A172 (cell line): ENCODE measurements around a stretch of chr20.

GRCh38 chr20:23879848-23880341 is 347 bp upstream of the CST5 start:
- RAMPAGE, long total RNA = no peak

- RAMPAGE, long total RNA = no peak
Observed at GRCh38 chr20:24066027-24066545, 77.5 kb upstream of the GGTLC1 start.

DNA sequence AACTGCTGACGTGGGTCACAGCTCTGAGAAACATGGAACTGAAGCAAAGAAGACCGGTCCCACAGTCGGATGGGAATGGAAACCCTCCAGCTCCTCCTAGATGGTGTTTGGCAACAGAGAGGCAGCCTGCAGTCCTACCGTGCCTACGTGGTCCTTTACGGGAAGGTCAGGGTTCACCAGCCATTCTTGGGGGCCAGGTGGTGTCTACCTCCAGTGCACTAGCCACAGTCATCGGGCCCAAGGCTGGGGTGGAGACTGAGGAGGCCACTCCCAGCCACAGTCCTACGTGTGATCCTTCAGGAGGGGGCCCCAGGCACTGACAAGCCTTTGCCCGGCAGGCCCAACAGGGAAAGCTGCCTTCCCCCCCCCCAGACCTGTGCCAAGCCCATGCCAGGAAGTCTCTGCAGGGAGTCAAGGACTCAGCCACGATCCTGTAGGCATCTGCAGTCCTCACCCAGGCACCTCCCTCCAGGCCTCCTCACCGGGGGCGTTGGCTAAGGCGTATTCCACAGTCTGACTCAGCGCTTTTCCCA is 203.1 kb upstream of the CST7 start:
- RAMPAGE, long total RNA = no peak

DNA sequence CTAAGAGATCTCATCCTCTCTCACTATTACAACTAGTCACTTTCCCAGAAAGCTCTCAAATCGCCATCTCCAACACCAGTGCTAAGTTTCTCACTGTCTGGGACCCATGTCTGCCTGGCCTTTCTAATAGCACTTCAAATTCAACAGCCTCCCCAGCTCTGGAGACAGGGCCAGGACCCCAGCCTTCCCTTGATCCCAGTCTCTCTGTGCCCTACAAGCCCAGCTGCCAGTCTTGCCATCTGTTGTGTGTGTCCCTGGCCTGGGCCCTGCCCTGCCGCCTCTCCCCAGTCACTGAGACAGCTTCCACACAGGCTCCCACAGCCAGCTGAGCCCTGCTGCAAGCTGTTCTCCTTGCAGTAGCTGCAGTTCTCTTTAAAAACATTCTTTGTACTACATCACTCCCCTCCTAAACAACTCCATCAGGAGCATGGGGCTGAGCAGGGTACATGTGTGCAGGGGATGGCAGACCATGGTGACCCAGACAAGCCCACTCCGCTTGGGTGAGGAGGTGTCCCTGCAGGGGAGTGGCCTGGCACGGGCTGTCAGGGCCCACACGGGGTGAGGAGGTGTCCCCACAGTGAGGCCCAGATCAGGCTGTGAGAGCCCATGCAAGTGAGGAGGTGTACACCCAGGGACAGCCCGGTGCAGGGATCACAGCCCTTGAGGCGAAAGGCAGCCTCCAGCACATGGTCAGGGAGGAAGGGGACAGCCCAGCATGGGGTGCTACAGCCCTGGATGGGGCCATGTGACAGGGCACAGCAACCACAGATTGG is 16.1 kb downstream of the CST7 start:
- RAMPAGE, long total RNA = no peak

GRCh38 chr20:25049569-25050483 is 8.1 kb downstream of the ACSS1 start:
- RAMPAGE, long total RNA = no peak

DNA sequence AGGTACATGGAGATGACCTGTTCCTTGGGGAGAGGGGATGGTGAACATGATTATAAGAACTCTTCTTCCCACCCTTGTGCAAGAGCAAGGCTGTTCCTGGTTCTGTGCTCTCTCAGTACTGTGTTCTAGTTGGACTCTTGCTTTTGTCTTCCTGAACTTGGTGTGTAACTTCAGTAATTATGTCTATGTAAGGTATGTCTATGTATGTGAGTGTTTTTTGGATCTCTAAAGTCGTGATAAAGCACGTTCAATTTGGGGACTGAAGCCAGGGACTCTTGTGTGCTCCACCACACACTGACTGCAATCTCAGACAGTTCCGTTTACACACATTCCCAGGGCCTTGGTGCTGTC is 2.1 kb downstream of the ENTPD6 start:
- RAMPAGE, long total RNA = no peak

DNA sequence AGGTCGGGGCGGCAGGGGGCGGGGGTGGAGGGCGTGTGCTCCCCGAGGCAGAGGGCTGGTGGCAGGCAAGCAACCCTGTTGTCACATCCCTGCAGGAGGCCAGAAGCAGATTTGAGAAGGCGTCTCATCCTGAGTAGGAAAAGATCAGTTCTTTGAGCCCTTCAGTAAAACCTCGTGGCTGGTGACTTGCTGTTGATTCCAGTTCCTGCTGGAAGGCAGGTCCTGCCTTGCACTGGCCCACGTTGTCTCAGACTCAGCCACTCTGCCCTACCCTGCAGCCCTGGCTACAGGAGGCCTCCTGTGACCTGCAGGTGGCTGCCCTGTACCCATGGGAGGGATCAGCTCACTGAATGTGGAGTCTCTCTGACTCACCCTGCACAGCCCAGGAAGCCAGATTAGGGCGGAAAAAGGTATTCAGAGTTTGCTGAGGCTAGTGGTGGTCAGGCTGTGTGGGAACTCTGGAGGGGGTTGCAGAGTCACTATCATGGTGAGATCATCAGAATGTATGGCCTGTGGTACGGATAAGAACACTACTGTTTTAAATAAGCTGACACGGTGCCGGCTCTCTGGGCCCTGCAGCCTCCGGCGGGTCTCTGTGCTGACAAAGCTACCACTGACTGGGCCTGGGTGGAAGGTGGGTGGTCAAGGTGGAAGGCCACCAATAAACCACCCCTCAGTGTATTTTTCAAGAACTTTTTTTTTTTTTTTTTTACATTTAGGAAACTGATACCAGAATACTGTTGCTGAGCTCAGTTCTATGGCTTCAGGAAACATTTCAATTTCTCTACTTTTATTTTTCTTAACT is 24.7 kb upstream of the PYGB start:
- RAMPAGE, long total RNA = no peak

GRCh38 chr20:25292196-25292965 is 44.5 kb downstream of the PYGB start:
- RAMPAGE, long total RNA = no peak

DNA sequence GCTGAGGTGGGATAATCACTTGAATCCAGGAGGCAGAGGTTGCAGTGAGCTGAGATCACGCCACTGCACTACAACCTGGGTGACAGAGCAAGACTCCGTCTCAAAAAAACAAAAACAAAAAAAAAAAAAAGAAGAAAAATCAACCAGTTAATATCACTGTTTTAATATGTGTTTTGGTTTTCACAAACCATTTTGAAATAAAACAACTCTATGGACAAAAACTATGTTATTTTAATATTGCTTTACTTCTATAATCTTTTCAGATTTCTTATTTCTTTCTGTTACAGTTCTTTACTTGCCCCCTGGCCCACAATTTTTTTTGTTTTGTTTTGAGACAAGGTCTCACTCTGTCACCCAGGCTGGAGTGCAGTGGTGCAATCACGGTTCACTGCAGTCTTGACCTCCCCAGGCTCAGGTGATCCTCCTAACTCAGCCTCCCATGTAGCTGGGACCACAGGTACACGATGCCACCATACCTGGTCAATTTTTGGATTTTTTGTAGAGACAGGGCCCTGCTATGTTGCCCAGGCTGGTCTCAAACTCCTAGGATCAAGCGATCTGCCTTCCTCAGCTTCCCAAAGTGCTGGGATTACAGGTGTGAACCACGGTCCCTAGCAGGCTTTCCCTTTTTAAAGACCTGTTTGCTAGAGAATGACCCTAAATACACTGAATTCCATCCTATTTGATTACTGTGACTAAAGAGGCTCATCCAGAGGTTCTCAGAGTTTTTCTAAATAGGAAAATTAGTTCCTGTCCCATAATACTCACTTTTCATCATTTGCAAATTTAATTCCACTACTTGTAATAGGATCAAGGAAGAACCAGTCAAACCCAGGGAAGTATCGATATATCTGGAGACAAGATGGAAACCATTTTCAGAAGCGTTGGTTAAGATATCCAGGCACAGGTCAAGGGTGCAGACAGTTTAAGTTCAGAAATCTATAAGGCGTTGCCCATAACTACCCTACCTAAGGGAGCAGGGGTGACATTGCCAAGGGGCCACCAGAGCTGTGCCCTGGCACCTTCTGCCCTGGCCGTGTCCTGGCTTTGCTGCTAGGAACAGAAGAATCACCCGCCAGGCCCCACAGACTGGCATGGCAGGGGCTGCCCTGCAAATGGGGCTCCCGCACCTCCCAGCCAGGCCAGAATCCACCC is 58.6 kb downstream of the PYGB start:
- RAMPAGE, long total RNA = no peak

GRCh38 chr20:25319047-25319655 is 71.3 kb downstream of the PYGB start:
- RAMPAGE, long total RNA = no peak

- RAMPAGE, long total RNA = no peak
Observed at GRCh38 chr20:25321439-25321993, 69.1 kb downstream of the ABHD12 start.

DNA sequence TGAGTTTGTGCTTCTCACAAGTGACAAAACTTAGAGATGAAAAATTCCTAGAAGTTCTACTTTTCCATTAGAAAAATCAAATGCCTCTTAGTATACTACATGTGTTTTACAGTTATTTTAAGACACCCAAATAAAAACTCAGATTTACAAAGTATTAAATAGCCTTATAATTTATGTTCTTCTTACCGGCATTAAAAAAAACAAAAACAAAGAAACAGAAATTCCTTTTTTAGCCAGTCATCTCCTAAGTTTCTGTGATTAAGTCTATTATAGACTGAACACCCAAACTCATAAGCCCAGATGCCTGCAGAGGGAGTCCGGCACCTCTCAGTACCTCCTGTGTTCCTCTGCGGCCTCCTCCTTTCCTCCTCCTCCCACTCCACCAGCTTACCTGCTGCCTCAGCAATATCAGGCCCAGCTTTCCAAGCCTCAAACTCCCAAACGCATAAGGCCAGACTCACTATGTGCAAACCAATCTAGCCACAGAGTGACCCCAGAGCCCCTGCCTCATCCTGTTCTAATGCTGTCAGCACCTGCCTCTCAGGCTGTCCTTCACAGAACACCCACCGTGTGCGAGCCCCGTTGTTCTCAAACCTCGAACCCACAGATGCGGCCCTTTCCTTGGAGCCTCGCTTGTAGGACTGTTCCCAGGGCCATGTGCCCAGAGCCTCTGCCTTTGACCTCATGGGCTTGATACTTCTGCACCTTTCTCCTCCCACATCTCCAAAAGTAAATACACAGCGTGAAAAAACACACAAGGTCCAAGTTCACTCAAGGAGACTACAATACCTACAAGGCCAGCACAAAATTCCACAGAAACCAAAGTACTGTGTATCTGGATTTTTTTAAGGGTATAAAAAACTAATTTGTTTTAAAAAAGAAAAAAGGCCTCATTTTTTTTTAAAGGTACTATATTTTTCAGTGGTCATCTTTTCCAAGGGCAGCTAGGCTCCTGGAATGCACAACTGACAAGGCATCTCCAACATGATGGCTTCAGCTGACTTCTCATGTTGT is 52.5 kb downstream of the ABHD12 start:
- RAMPAGE, long total RNA = no peak

- RAMPAGE, long total RNA = no peak
Observed at GRCh38 chr20:25378609-25379547, 11.8 kb downstream of the ABHD12 start.

DNA sequence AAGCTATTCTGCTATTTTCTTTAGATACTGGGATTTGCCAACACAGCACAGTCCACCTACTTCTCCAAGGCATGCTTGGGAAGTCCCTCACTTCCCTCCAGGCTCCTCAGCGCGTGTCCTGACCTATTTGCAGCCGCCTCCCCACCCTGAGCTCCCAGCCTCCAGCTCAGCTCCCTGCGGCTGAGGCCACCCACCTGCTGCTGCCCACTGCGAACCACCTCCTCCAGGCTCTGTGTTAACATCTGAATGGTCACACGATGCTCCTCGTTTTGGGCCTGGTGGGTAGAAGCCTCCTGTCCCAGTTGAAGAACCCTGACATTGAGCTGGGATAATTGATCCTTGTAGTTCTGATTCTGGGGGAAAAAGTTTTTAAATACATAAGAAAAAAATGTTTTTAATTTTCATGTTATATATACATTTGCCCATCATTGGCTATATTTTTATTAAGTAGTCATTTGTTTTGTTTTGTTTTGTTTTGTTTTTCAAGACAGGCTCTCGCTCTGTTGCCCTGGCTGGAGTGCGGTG is 54.8 kb downstream of the GINS1 start:
- RAMPAGE, long total RNA = no peak

DNA sequence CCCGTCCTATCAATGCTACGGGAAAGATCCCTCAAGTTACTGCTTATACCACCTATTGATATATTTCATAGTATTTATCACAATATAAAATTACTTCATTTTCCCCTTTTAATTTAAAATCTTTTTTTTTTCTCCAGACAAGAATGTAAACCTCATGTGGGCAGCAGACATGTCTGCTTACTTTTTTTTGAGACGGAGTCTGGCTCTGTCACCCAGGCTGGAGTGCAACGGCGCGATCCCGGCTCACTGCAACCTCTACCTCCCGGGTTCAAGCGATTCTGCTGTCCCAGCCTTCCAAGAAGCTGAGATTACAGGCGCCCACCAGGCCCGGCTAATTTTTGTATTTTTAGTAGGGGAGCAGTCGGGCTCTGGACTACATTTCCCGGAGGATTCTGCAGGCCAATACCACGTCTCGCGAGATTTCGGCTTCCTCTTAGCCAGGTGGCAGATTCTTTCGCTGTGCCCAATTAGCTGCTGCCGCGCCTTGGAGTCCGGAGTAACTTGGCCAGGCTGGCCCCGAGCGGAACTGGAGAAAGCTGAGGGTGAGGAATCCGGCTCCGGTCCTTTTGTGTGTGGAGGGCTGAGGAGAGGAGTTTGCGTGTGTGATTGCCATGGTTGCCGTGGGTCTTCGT is 312.8 kb upstream of the ZNF337 start:
- RAMPAGE, long total RNA = start-site peak on the plus strand centred at position 489 of the sequence, 61 bp wide, 92 and 94 reads in 2 replicates

- RAMPAGE, long total RNA = no peak
Observed at GRCh38 chr20:29444649-29446047, 1812.3 kb upstream of the DEFB115 start.

GRCh38 chr20:30283273-30284020 is 974.0 kb upstream of the DEFB115 start:
- RAMPAGE, long total RNA = no peak

DNA sequence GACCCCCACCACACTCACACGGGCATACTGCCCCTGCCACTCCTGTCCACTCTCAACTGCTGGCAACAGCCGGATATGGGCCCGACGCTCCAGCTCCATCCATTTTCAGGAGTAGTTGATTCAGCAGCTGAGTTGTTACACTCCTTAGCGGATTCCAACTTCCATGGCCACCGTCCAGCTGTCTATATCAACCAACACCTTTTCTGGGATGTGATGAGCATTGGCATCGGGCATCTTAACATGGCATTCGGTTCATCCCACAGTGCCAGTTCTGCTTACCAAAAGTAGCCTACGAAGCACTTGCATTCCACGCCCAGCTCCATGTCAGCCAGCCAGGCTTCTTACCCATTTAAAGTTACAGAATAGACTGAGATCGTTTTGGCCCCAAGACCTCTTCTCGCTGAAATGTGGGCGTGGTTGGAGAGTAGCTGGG is 743.2 kb upstream of the DEFB115 start:
- RAMPAGE, long total RNA = no peak

DNA sequence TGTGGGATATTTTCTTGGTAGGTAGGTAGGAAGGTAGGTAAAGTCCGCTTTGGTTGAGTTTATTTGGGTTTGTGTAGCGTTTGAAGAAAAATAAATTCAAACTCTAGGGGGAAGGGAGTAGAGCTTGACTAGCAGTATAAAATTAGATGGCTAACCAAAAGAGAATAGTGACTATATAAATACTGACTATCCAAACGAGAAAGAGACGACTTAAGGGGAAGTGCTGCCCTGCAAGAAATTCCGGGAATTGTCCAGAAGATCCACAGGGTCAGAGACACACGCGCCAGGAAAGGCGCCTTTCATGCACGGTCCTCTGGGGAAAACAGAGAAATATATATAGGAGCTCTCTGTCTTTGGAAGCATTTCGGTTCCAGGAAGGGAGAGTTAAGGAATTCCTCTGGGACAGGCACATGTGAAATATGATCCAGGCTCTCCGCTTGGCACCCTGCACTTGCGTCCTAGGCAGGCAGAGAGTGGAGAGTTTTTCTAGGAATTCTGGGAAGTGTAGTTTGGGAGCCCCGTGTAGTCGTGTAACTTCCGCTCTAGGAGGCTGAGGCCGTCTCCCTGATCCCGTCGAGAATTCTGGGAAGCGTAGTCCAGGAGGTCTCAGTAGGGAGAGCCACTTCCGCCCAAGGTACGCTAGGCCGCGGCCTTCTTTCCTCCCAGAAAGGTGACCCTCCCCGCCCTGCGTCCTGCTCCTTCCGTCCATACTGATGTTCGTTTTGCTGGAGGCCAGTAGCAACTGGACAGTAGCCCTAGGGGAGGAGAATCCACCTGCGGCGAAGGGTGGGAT is 677.6 kb upstream of the DEFB115 start:
- RAMPAGE, long total RNA = no peak

DNA sequence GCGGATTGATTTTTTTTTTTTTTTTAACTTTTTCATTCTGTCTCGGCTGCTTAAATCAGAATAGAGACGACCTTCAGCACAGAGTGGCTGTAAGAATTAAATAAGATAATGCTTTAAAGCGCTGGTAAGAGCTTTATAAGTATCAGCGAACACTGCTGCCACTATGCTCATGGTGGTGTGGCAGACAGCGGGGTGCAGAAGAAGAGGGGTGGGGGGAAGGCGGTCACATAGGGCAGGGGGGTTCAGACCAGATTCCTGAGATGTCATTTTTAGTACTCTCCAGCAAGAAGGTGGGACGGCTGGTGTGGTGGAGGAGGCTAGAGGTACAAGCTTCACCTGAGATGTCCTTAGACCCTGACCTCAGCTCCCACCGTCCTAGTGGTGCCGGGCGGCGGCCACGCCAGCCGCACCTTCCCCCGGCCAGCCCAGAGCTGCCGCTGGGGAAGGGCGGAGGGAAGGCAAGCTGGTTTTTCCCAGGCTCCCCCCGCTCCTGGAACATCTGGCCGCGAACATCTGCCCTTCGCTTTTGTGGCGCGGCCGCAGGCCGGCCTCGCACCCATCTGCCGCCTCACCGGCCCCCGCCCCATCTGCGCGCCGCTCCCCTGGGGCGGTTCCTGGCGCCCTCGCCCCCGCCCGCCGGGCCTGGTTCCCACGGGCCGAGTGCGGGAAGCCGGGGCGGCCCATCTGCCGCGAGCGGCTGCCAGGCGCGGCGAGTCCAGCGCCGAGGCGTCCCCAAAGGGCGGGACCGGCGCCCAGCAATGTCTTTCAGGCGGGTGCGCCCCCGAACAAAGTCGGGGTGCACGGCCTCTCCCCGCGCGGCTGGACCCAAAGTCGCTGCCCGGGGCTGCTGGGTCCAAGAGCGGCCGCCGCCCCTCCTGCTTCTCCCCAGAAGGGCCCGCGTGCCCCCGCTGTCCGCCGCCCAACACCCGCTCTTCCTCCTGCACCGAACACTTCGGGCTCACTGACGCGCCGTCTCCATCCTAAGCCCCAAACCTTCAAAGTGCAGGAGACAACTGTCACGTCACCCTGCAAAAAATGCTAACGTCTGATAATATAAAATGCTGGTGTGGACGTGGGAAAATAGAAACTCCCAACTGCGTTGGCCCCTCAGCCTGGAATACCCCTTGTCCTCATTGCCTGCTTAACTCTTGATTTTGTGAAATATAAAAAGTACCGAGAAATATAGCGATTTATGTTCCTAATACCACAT is 17.4 kb upstream of the ID1 start:
- RAMPAGE, long total RNA = no peak